Metastatic Pancreatic Carcinoma in the Ovary (tissue), 1 donor: ENCODE measurements around the gene TMEM262.

DNA sequence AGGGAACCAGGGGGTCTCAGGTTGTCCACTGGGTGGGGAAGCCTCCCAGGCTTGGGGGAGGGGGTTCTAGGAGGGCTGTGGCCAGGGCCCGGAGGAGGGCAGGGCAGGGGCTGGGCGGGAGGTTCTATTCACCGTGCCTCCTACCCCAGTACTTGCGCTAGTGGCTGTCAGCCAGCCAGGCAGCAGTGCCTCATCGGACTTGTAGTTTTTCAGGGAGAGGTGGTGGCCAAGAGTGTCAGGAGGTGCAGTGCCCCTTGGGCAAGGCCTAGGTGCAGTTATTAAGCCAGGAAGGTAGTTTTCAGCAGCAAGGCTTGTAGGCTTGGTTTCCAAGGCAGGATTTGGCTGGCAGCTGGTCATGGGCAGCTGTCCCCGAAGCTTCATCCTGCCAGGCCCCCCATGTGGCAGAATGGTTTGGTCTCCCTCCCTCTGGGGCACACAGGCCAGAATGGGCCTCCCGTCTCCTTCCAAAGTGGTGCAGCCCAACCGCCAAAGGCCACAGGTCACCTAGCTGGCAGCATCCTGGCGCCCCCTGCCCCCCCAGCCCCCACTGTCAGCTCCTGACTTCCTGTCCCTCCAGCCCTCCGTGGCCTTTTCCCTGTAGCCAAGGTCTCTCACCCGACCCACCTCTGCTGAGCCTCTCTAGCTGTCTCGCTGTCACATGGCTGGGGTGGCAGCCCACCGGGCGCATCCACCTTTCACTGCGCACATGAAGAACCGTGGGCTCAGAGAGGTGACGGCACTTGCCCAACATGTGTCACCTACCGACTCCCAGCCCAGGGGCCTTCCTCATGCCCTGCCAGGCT, 8.5 kb downstream of the CCDC88B start:
- PRO-cap: no peak

GRCh38 chr11:64661137-64661828, 61.7 kb downstream of the NRXN2 start:
- PRO-cap: no peak

- PRO-cap: no peak
These were observed 683 bp downstream of the PYGM start for GRCh38 chr11:64758936-64759646.

GRCh38 chr11:64762024-64762370, 2.2 kb upstream of the PYGM start:
- PRO-cap: no peak

DNA sequence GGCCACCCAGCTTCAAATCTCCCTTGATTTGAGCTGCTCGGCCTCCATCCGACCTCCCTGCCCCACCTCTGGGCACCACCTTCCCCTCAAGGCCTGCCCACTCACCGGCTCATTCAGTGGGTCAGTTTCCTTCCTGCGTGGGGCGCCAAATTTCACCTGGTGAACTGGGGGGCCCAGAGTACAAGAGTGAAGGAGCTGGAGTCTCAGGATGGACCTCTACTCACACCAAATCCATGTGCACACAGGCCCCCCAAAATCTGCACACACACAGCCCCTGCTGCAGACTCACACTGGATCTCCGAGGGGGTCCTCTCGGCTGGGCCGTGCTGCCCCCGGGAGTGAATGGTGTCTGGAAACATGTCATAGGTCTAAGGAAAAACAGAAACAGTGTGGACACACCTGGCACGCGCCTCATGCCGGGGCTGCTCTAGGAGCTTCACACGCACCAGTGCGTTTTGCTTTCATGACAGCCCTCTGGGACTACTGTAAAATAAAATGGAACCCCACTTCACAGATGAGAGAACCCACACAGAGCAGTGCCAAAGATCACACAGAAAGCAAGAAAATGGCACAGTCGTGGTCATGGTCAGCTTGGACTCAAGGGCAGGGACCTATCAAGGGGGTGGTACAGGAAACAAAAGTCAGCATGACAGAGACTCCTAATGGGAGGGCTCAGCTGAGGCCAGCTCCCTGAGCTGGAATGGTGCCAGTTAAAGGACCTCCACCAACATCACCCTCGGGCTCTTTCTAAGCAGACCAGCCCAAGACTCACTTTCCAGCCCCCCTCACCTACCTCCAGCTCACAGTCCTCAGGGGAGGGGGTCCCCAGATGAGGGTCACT, 3.5 kb downstream of the MAP4K2 start:
- PRO-cap: no peak

GRCh38 chr11:64802229-64802770, 714 bp downstream of the MAP4K2 start:
- PRO-cap: no peak

DNA sequence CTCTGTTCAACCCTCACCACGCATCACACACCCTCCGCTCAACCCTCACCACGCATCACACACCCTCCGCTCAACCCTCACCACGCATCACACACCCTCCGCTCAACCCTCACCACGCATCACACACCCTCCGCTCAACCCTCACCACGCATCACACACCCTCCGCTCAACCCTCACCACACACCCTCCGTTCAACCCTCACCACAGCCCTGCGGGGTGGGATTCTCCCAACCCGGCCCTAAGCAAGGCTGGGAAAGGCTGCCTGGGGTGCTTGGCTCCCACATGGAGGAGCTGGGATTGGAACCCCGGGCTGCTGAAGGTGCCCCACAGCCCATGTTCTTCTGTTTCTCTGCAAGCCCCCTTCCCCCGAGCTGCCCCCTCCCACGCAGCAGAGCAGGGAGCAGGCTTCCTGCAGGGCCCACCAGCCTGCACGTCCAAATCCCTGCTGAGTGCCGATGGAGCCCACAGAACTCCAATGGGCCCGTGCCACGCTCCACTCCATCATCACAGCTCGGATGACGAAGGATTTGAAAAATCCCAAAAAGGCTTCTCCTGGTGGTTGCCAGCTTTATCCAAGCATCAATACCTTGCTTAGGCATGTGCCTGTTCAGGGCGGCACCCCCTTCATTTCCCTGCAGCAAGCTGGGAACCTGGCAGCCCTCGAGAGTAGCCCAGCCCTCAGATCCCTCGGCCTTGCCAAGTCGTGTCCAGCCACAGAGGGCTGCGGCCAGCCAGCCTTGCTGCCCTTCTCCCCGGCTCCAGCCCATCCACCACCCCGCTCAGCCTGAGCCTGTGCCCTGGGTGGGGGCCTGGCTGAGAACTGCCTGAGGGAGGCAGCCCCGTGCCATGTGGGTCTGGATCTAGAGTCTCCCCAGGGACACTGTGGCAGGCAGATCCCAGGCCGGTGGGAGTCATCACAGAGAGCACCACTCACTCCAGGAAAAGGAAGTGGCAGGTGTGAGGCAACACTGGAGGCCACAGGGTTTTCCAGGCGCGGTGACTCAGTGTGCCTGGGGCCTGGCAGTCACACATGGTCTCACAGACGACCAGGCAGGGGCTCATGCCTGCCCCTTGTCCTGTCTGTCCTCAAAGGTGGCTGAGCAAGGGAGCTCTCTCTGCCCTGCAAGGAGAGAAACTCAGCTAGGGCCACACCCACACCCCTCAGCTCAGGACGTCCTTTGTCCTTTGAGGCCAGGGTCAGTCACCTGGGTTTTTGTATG, 11.8 kb upstream of the CDC42BPG start:
- PRO-cap: no peak

GRCh38 chr11:64877371-64877665, 1.1 kb downstream of the EHD1 start:
- PRO-cap: no peak

- PRO-cap: no peak
These were observed 12.9 kb upstream of the EHD1 start for GRCh38 chr11:64890939-64892106.

- PRO-cap: no peak
These were observed 16.2 kb downstream of the ATG2A start for GRCh38 chr11:64900670-64901366.

DNA sequence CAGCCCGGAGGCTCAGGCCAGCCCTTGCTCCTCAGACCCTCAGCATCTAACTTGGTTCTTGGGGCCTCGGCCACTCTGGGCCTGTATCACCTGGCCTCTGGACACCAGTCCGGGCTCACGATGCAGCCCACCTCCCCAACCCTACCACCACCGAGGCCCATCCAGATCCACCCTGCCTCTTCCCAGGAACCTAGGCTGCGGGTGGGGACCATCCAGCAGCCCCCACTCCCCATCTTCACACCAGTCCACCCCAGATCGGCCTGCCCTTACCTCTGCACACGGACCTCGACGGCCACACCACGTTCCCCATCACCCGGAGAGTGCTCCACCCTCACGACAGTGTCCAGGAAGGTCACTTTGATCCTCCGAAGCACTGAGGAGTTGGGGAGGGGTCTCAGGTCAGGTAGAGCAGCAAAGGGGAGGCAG, 3.4 kb downstream of the ATG2A start:
- PRO-cap: no peak

GRCh38 chr11:64930183-64930646, 5.5 kb downstream of the GPHA2 start:
- PRO-cap: no peak

DNA sequence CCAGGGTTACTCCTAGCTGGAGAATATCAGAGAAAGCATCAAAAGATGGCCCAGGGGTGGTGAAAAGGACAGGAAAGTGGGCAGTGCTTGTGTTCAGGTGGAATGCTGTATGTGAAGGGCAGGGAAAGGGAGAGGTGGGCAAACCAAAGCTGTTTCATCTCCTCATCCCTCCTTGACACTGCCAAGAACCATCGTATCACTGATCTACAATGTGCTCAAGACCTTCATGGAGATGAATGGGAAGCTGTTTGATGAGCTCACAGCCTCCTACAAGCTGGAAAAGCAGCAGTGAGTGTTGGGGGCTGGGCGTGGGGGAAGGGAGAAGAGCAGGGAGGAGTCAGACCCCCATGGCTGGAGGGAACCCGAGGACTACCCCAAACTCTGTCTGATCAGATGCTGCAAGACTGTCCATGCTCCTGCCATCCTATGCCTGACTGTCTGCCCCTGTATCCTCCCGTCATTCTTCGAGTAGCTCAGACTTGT, 2.7 kb downstream of the GPHA2 start:
- PRO-cap: no peak

DNA sequence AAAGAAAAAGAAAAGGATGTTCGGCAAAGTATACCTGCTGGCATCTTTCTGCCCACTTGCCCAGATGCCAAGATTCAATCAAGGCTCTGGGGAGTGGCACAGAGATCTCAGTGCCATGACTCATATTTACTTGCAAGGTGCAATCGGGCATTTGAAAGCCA, 1.3 kb downstream of the MAJIN start:
- PRO-cap: no peak

DNA sequence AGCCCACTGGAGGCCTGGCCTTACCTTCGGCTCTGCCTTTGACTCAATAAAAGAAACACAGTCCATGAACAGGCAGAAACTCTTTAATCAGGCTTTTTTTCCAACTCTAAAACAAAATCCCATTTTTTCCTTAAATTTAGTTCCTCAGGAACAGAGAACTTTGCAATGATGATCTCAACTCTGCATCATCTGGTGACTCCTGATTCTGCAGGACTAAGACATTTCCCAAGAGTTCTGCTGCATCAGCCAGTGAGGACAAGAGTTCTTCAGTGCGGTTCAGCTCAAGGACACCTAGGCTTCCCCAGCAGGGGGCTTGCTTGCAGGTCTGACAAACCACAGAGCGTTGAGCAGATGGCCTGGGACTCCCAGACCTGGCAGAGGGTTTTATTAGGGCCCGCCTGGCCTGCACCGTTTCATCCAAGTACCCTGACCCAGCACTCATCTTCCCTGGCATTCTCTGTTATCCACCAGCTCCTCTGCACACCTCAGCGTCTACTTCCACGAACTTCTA, 6.4 kb downstream of the CDCA5 start:
- PRO-cap: no peak

DNA sequence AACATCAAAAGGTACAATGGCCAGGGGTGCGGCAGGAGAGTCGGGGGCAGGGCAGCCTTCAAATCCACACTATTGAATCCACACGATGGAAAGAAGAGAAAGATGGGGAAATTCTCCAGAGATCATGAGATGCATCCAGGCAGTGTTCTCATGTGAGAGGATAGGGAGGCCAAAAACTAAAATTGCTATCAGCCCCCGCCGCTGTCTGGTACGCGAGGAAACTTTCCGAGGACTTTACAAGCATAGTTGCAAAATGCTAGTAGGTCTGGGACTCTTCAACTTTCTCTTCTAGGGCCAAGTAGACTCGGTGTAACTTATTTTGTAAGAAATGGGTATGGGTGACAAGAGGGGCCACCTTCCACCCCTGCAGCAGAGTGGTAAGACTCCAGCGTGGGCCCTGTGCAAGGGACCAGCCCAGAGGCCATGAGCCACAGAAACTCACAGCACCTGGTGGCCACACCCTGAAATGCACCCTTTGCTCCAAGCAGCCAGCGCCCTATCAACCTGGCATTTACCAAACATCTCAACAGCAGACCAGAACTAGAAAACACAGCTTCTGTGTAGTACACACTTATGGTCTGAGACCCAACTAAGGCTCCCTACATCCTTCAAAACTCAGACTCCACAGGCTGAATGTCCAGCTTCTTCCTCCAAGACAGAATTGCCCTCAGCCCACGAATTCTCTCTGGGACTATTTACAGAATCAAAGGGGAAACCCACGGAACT, 5.8 kb downstream of the CDCA5 start:
- PRO-cap: no peak

DNA sequence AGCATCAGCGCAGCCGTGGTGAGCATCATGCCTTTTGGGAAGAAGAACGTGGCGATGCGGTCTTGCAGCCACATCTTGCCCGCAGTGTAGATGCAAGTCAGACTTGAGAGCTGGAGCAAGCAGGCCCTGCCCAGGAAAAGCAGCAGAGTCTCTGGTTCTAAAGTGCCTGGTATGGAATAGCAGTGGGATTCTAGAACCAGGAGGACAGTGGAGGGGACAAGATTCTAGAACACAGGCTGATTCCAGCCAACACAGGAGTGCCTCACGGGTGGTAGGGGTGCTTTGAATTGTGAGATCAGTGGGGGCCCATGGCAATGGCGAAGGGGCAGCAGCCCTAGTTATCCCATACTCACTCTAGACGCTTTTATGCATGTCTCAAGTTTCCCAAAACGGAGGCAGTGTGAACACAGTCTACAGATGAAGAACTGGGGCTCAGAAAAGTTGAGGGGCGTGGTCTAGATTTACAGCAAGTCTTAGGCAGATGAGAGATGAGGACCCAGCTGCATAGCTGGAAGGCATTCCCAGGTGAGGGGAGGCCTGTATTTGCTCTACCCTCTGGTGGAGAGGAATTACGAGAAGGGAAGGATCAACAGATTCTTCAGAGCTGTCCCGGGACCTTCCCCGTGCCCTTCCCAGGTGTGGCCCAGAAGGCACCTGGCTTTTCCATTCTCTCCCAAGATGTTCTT, at the start of gene TMEM262:
Gene TMEM262 (minus strand): TSS at position 153 of the 686 bp plus-strand sequence.
- PRO-cap: no peak

DNA sequence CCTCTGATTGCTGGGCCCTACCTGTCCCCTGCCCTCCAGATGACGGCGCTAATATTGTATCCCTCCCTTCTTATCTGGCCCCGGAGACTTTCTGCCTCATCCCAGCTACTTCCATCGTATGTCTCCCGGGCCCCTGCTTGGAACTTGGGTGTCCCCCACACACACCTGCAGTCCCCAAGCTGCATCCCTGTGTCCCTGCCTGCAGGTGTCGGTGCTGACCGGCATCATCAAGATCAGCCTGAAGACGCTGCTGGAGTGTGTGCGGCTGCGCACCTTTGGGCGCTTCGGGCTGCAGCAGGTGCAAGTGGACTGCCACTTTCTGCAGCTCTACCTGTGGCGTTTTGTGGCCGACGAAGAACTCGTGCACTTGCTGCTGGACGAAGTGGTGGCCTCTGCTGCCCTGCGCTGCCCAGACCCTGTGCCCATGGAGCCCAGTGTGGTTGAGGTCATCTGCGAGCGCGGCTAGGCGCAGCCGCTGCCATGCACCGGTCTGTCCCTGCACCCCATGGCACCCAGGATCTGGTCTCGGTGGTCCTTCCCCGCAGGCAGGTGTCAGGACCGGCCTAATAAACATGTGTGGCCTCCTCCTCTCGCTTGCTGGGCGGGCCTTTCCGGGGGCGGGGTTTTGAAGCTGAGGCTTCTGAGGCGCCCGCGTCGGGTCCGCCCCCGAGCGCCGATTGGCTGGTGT, 406 bp upstream of the TM7SF2 start:
- PRO-cap: bidirectional peak, plus-strand start outside the sequence, minus-strand start at position 599 of the sequence

GRCh38 chr11:65113671-65114520, 2.2 kb downstream of the TM7SF2 start:
- PRO-cap: no peak

DNA sequence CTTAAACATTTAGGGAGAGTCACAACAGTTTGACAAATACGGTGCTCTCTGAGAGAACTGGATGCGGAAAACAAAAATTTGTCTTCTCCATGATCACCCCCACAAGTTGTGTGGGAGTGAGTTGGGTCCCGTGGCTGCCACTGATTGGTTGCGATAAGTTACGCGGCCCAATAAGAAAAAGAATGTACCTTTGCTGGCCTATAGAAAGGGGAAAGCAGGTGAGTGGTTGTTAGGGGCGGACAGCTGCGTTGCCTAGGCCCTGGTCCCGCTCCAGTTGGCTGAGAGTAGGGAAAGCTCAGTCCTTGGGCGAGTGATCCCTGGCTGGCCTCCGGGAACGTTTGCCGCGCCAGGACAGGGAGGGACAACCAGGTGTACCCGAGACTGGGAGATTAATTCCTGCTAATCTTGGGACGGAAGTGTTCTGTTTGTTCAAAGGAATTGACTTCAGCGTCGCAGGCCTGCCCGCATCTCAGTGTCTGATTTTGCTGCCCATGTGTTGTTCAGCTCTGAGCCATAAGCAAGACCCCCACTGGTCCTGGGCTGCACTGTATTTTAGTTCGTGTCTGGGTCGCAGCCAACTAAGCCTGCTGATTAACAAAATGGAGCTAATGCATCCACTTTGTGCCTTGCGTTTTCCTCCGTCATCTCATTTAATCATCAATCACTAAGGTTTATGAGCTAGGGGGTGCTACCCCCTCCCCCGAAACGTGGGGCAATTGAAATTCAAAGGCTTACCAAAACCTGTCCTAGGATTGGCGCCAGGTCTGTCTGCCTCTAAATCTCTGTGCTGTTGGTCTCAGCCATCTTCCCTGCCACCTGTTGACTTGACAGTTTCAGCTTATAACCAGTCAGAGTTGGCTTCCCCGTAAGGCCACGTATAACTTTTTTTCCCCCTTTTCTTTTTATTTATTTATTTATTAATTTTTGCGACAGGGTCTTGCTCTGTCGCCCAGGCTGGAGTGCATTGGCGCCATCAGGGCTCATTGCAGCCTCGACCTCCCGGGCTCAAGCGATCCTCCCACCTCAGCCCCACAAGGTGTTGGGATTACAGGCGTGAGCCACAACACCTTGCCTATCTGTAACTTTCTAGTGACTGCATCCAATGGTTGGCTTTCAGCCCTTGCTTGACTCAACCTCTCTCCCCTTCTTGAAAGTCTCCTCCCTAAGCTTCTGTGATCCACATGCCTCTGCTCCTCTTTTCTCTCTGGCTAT, 1.0 kb upstream of the SYVN1 start:
- PRO-cap: bidirectional peak, plus-strand start at position 298 of the sequence, minus-strand start at position 108 of the sequence; unidirectional peak, minus-strand start at position 818 of the sequence